Kidney epithelial cell (primary cell): ENCODE data around the genes ATG14 and TMEM260.

DNA sequence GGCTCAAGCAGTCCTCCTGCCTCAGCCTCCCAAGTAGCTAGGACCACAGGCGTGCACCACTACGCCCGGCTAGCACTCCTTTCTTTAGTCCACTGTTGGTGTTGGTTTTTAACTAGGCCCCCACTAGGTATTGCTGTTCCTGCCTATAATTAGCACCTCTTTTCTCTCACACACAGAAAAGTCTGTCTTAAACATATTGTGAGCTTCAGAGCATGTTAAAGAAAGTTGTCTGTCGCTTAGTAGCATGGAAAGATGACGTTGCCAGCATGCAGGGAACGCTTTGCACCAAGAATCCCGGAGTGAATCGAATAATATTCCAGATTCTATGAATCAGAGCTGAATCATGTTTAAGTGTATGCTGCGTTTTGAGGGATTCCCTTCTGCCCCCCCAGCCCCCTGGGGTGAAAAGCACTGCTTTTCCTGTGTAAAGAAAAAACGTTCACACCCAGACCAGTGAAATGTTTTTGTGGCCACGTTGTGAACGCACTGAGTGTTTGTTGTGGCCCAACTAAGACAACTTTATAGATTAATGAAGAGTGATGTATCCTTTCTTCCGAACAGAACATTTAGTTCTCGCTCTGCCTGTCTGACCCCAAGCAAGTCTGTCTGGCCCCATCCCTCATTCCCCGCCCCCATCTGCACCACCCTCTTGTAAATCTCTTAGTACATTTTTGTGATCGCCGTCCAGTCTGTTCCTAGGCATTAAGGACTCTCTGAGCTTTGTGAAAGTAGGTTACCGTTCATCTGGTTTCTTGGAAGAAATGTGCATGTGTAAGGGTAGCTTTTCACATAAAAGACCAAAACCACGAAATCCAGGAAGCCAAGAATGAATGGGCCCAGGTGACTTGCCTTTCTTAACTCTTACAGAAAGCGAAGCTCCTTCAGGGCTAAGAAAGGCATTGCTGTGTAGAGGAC, 102.9 kb downstream of the SAMD4A start:
- RAMPAGE, long total RNA: no peak
- RRBS: no CpG with 5 or more reads among the region's 20 CpGs

DNA sequence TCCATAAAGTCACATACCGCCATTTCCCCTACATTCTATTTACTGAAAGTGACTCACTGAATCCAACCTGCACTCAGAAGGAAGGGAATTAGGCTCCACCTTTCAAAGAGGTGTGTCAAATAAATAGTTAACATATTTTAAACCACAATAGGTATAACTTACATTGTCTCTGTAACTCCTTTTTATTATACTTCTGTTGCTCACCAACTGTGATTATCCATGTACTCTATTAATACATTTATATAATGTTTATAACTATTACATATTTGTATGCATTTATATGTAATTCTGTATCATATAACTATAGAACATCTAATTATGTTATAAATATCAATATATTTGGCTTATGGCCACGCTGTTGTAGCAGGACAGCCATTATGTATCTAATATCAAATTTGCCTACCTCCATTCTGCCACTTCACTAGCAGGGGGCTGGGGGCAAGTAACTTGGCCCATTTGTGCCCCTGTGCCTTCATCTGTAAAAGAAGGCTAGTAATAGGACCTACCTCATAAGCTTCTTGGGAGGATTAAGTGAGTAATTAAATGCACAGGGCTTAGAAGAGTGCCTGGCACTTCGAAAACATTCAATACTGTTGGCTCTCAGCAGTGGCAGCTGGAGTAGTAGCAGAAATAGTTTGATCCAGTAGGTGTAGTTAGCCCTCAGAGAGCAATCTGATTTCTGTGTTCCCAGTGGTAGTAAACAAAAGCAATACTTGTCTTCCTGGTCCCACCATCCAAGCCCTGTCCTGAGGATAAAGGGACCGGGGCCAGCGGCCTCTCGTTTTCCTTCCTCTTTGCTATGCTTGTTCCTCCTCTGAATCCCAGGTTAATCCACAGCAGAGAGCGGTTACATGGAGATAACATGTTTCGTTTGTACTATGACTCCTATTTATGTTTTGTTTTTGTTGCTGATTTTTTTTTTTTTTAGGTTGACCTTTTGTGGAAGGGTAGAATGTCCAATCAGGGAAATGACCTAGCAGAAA, 131.4 kb downstream of the SAMD4A start:
- RAMPAGE, long total RNA: no peak
- RRBS: no CpG with 5 or more reads among the region's 8 CpGs

- RAMPAGE, long total RNA: no peak
- RRBS: no CpG with 5 or more reads among the region's 8 CpGs
Observed at GRCh38 chr14:54770315-54771090, 132.1 kb downstream of the GCH1 start.

GRCh38 chr14:54788861-54789548, 113.6 kb downstream of the GCH1 start:
- RAMPAGE, long total RNA: no peak
- RRBS: no CpG with 5 or more reads among the region's 19 CpGs

- RAMPAGE, long total RNA: no peak
- RRBS: no CpG with 5 or more reads among the region's 3 CpGs
Observed at GRCh38 chr14:54894900-54895582, 7.6 kb downstream of the GCH1 start.

DNA sequence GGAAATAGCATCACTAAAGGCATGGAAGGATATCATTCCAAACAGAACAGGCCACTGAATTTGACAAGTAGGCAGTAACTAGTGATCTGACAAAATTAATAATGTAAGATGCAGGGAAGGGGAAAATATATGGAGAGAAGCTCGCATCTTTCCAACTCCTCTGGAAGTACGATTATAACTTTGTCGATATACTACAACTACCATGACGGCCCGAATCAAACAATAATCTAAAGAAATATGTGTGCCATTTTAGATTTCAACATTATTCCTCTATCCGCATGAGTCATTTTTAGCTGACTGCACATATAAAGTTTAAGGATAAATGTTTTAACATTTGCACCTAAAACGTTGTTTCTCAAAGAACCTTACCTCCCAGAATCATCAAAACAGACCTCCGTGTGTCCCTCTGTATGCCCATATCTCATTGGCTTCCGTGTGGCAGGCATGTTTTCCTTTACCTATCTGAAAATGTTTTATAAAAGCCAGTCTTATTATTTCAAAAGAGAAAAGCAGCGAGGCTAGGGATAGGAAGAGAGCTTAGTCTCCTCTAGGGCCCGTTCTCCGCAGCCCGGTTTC, 469 bp downstream of the WDHD1 start:
- RAMPAGE, long total RNA: no peak
- RRBS: 5% methylated on average over 1 of the region's 13 CpGs

DNA sequence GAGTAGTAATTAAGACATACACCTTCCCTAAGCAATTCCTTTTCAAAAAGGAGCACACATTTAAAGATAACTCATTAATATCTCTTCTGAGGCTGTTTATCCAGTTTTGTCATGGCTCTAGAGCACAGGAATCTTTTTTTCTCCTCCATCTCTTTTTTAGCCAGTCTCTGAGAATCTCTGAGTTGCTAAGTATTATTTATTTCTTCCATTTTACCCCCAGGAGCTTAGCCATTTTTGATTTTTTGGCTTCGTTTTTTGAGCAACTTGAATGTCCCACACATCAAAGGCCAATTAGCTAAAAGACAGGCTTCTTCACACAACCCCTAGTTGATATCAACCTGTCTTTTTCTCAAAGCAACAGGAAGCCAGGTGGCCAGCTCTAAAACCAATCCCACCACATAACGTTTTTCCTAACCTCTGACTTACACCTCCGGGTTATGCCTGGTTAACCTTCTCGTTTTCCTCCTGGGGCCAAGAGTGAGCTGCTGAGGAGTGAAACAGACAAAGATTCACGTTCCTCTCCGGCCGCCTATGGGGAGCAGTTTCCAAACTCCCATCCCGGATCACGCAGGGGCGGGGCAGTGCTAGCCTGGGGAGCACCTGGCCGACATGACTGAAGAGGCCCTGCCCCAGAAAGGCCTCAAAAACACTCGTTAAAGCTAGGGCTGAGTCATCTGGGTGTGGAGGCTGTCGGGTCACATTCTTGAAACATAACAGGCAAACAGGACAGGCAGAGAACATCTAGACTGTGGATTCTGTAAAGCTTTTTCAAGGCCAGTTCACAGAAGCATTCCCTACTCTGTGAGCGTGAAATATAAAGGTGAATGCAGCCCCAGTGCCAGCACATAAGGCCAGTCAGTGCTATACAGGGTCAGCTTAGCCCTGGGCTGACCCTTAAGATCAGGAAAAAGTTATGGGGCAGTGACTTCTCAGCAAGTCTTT, 26.1 kb upstream of the LGALS3 start:
- RAMPAGE, long total RNA: no peak
- RRBS: 2% methylated on average over 4 of the region's 14 CpGs

- RAMPAGE, long total RNA: no peak
- RRBS: no CpG with 5 or more reads among the region's 4 CpGs
Observed at GRCh38 chr14:55131829-55132213, 2.8 kb downstream of the LGALS3 start.

GRCh38 chr14:55297768-55298903, 26.9 kb downstream of the FBXO34 start:
- RAMPAGE, long total RNA: no peak
- RRBS: 98% methylated on average over 9 of the region's 32 CpGs

- RAMPAGE, long total RNA: no peak
- RRBS: no CpG with 5 or more reads among the region's 13 CpGs
Observed at GRCh38 chr14:55349414-55349997, 62.1 kb downstream of the ATG14 start.

GRCh38 chr14:55350354-55351144, 61.1 kb downstream of the ATG14 start:
- RAMPAGE, long total RNA: no peak
- RRBS: no CpG with 5 or more reads among the region's 6 CpGs

DNA sequence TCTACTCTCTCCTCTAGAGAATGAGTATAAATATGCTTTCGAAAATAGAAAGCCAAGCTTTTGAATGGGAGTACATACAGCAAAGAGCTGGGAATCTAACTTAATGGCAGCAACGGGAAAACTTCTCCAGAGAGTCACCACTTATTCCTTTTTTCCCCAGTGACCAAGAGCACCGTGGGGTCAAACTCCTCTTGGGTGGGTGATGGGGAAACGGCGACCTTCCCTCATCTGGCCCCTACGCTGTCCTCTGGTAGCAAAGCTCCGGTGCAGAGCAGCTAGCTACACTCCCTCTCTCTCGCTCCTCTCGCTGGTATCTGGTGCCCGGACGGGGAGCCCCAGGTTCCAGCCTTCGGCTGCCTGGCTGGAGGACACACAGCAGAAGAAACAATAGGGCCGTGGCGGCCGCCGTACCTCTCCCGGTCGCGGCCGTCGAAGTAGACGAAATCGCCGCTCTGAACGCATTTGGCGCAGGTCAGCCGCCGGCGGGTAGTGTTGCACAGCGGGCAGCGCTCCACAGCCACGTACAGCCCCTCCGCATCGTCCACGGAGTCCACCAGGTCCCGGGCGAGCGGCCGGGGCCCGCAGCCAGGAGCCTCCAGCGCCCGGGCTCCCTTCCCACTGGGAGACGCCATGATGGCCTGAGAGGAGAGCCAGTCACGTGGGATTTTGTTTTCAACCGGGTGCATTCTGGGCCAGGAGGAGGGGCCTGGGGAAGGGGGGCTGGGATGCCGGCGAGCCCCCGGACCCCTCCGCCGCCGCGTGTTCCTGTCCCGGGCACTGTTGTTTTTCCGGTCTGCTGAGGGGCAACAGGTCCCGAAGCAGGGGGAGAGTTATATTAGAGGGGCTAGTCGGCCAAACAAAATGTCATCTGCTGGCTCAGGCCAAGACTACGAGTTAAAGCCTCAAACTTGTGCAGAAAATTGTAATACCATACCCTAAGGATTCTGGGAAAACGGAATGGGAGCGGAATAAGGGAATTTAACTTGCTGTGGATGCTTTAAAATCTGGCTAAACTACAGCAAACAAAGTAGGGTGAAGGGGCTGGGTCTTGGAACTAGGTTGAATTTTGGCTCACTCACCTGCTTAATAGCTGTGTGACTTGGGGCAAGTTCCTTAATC, at the start of gene ATG14:
Gene ATG14, minus strand, starts transcription at position 640 of the 1,119 bp plus-strand sequence.
- RAMPAGE, long total RNA: start-site peak on the minus strand centred at position 648 of the sequence, 18 bp wide, 722 and 616 reads in 2 replicates
- RRBS: 2% methylated on average over 34 of the region's 59 CpGs

DNA sequence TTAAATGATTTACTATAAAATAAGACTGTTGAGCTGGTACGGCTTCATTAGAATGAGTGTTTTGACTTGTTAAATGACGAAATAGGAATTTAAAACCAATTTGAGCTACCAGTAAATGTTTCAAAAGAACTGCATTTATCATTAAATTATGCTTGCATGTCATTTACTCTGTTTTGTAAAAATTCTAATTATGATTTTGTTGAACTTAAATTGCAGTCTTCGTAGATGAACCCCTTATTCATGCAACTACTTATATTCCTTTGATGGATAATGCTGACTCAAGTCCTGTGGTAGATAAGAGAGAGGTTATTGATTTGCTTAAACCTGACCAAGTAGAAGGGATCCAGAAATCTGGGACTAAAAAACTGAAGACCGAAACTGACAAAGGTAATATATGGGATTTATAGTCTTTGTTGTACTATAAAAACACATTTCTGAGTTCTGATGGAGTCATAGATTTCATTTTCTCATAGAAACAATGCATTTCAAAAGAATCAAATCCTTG, 37.8 kb downstream of the KTN1 start:
- RAMPAGE, long total RNA: no peak
- RRBS: no CpG with 5 or more reads among the region's 4 CpGs

DNA sequence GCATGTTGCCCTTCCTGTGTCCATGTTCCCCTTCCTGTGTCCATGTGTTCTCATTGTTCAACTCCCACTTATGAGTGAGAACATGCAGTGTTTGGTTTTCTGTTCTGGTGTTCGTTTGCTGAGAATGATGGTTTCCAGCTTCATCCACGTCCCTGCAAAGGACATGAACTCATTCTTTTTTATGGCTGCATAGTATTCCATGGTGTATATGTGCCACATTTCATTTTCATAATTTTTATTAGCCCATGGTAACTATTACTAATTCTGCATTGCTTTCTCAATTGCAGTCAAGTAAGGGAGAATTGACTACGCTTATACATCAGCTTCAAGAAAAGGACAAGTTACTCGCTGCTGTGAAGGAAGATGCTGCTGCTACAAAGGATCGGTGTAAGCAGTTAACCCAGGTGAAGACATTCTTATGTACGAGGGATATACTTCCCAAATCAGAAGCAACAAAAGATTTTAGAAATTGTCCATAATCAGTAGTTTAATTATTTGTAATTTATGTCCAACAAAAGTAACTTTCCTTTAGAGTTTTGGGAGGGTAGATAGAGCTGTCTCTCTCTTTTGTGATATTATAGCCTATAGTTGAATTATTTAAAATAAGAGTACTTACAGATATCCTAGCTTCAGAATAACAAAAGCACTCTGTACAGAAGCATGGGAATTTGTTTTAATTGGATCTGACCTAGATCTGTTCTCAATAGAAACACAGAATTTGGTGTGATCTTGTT, 47.8 kb downstream of the KTN1 start:
- RAMPAGE, long total RNA: no peak
- RRBS: no CpG with 5 or more reads among the region's 6 CpGs

GRCh38 chr14:55650114-55650721, 70.2 kb downstream of the KTN1 start:
- RAMPAGE, long total RNA: no peak
- RRBS: no CpG with 5 or more reads among the region's 1 CpG

- RAMPAGE, long total RNA: no peak
- RRBS: no CpG with 5 or more reads among the region's 8 CpGs
Observed at GRCh38 chr14:55780070-55780841, 200.2 kb downstream of the KTN1 start.

DNA sequence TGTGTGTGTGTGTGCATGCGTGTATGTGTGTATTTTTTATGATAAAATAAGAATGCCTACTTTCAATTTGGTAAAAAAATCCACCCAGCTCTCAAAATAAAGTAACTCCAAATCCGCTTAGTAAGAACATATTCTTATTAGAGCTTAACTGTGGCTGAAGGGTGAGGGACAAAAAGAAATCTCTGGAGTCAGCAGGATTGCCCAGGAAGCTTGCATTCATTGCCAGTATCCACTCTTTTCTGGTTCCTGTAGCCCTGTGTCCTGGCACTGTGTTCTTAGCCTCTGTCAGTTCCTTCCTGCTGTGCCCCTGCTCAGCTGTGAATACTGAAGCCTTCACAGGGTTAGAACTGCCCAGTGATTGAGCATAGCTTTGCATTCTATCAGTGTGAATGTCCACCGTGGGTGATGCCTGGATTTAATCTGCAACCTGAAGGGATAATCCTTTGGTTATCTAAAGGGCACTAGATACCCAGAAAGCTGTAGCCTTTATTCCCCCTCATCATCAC, 266.9 kb upstream of the PELI2 start:
- RAMPAGE, long total RNA: no peak
- RRBS: no CpG with 5 or more reads among the region's 3 CpGs

GRCh38 chr14:56240057-56240820, 122.0 kb downstream of the PELI2 start:
- RAMPAGE, long total RNA: no peak
- RRBS: no CpG with 5 or more reads among the region's 11 CpGs

- RAMPAGE, long total RNA: no peak
- RRBS: 2% methylated on average over 21 of the region's 69 CpGs
Observed at GRCh38 chr14:56579085-56580404, at the start of gene TMEM260. Gene TMEM260, plus strand, starts transcription at chr14:56579798.

DNA sequence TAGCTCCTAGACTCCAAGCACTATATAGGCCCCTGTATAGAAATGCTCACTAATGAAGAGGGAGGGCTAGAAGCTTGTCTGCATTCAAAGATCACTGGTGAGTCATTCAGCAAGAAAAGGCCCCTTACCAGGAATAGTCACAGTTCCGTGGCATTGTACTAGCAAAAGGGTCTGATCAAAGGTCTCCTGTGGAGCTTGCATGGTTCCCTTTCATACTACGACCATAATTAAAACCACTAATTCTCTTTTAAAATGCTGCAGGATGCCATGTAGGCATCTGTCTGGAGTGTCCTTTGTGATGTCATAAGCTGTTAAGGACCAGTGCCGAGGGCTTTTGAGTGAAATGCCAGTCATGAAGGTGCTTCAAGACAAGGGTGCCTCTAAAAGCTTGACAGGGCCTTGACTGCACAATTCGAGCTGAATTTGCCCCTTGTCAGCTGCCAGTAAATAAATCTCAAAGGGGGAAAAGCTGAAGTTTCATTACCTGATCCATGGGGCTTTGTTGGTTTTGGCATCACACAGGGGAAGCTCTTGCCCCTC, 69.0 kb downstream of the TMEM260 start:
- RAMPAGE, long total RNA: no peak
- RRBS: no CpG with 5 or more reads among the region's 4 CpGs